Aorta (tissue), 1 donor: Measurements from ENCODE around the genes SYN3 and LARGE1.

DNA sequence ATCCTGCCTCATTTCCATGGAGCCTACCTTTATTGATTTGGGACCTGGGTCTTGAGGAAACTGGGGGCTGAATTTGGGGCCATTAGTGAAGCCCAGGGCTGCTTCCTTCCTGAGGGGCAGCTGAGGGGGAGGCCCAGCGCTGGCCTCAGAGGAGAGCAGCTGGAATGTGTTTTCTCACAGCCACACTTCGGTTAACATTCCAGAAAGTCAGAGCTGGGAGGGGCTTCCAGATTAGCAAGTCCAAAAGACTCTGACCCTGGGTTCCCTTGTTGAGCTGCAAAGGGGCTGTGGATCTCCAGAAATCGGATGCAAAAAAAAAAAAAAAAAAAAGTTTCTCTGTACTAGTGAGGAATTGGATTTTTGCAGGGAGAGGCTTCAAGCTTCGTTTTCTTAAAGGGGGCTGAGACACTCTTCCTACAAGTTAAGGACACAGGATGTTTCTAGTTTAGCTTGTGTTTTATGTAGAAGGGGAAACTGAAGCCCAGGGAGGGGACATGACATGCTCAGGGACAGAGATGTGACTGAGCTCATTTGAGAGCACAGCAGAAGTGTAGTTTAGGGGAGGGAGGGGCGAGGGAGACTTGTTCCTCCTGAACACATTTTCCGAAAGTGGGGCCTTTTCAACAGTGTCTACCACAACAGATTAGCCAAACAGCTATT, 147.9 kb downstream of the FBXO7 start:
- PRO-cap: no peak

- PRO-cap: no peak
These were observed 149.3 kb downstream of the FBXO7 start for GRCh38 chr22:32623889-32624304.

- PRO-cap: no peak
These were observed 101.0 kb upstream of the TIMP3 start for GRCh38 chr22:32700486-32700900.

- PRO-cap: no peak
These were observed 6.1 kb downstream of the SYN3 start for GRCh38 chr22:33051817-33052766.

GRCh38 chr22:33057447-33058816, at the start of gene SYN3:
Gene SYN3 (minus strand): TSS chr22:33058381.
- PRO-cap: no peak

DNA sequence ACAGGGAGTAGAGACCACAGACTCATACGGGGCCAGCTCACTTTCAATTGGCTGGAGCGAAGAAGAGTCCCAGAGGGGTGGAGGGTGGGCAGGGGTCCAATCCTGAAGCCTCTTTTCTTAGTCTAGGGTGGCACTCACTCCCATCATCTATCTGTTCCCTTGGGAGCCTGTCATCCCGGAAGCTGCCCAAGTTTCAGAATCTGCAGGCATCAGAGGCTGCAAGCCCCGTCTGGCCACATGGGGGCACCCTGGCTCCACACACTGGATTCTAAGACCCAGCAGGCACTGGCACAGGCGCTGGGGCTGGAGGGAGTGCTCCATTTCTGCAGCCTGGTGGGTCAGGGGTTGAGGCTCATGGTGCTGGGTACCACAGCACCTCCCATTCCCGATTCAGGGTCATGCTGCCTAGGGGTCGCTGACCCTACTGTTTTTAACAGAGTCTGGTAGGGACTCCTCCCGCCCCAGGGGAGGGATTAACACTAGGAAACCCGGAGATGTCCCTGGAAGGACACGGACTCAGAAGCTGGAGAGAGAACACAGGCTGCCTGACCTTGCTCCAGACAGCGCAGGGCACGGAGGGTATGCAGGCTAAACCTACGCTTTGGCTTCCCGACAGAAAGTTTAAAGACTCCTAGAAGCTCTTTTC, 243.9 kb upstream of the SYN3 start:
- PRO-cap: no peak

DNA sequence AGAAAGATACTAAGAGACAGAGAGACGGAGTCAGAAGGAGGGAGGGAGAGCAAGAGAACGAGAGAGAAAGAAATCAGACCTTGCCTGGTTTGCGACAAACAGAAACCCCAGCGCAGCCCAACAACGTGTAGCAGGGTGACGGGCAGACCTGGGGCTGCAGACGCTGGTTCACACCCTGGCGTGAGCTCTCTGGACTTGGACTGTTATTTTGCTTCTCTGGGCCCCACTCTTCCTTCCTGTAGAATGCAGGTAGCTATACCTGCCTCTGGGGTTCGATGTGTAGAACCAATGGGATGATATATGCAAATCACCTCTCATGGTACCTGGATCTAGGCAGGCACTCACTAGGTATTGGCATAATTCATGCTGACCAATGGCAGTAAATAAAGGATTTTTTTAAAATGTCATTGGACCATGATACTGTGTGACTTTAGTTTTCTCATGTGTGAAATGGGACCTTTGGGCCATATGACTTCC, 244.5 kb upstream of the SYN3 start:
- PRO-cap: no peak

DNA sequence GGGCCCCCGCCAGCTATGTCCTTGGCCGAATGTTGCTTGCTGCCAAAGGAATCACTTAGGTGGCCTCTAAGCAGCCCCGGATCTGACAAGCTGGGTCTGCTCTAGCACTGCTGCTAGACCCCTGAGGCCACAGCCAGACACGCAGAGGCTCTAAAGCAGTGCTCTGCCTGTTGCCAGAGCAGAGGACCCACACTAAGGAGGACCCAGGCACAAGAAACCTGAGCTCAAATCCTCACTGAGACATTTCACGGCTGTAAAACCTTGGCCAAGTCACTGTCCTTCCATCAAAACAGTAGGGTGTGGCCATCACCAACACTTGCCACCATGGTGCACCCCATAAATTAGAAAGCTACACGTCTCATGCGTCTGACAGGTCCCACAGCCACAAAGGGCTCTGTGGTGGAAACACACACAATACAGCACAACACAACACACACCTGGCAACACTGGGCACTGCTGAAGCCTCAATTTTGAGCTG, 215.5 kb downstream of the LARGE1 start:
- PRO-cap: no peak

DNA sequence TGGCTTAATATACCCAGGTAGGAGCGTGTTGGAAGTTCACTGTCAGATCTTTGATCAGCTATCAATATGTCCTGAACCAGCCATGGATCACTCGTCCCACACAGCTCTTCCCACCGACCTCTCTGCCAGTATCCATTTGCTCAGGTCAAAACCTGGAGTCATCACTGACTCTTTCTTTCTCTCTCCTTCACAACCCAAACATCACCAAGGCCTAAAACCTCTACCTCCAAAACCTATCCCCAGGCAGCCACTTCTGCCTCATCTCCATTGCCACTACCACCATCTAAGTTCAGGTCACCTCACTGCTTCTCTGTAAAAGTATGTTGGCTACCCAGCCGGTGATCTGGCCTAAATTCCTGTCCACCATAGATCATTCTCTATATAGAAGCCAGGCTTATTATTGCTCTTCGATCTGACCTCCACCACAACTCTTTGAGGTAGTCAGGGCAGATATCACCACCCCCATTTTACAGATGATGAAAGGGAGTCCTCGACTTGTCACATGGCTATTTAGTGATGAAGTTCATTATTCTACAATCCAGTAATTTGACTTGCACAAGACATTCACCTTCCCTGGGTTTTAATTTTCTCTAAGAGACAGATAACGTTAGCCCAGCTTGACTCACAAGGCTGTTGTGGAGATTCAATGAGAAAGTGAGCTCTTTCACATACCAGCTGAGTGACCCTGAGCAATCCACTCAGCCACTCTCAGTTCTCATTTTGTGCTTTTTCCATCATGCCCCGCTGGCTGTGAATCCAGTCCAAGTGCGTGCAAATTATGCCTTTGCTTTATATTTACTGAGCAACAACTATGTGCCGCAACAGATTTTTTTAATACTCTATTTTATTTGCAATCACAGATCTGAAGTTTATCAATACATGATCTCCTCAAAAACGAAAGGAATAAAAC, 176.8 kb downstream of the LARGE1 start:
- PRO-cap: no peak

- PRO-cap: no peak
These were observed 1.0 kb downstream of the LARGE1 start for GRCh38 chr22:33919046-33919901.

DNA sequence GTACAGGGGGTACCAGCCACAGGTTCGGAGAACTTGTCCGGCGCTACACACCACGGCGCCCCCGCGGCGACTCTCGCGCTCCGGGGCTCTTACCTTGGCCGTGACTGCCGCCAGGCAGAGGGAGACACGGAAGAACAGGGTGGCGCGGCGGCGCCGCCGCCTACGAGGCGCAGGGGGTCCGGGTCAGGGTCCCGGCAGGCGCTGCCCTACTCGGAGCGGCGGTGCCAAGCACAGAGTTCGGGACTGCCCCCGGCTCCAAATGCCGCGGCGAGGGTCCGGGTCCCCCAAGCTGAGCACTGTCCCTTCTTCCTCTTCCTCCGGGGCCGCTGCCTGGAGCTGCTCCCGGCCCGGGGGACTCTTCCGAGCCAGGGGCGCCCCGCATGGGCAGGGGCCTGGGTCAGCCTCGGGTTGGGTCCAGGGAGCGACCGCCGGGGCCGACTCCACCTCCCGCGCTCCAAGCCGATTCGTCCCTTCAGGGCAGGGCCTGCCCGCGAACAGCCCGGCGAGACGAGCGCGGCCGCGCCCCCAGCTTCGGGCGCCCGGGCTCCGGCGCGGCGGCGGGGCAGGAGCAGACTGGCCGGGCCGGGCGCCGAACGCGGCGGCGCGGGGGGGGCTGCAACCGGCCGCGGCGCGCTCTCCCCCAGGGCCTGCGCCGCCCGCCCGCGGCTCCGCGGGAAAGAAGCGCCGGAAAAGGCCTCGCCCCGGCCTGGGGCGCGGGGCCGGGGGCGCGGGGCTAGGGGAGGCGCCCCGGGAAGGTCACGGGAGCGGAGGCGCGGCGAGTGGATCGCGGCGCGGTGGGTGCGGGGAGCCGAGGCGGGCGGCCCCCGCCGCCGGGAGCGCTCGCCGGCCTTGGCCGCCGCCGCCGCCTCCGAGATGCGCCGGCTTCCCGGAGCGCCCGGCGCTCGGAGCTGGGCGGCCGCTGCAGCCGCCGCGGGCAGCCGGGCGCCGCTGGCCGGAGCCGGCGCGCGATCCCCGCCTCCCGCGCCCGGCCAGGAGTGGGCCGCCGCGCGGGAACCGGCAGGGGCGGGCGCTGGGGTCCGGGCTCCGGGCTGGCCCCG, at the start of gene LARGE1:
LARGE1 (minus strand) TSS at position 575 of the 1,058 bp plus-strand sequence.
- PRO-cap: bidirectional peak, plus-strand start at position 571 of the sequence, minus-strand start at position 466 of the sequence; unidirectional peak, minus-strand start at position 987 of the sequence

DNA sequence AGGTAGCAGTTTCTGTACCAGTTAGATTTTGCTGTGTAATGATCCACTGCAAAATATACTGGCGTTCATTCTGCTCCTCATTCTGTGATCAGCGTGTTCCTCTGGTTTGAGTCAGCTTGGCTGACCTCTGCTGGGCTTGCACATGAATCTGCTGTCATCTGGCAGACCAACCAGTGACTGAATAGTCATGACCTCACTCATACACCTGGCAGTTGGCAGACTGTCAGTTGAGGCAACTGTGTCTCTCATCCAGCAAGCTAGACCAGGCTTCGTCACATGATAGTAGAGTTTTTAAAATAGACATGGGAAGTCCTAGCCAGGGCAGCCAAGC, 316.2 kb upstream of the LARGE1 start:
- PRO-cap: no peak

DNA sequence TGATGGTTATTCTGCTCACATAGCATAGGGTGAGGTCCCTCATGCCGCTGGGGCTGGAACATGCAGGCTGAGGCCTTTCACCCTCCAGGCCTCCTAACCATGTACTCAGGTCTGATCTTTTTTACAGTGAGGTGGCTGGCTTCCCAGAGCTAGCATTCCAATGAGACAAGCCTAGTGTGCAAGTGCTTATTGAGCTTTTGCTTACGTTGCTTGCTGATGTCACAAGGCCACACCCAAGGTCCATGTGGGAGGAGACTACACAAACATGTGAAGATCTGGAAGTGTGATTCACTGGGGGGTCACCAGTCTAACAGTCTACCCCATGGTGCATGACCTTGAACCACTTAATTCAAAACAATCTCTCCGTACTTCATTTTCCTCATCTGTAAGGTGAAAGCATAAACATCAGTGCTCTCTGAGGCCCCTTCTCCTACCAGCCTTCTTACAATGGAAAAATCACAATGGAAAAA, 34.0 kb downstream of the ISX start:
- PRO-cap: no peak

GRCh38 chr22:35399101-35399758, 710 bp upstream of the MCM5 start:
- PRO-cap: no peak

DNA sequence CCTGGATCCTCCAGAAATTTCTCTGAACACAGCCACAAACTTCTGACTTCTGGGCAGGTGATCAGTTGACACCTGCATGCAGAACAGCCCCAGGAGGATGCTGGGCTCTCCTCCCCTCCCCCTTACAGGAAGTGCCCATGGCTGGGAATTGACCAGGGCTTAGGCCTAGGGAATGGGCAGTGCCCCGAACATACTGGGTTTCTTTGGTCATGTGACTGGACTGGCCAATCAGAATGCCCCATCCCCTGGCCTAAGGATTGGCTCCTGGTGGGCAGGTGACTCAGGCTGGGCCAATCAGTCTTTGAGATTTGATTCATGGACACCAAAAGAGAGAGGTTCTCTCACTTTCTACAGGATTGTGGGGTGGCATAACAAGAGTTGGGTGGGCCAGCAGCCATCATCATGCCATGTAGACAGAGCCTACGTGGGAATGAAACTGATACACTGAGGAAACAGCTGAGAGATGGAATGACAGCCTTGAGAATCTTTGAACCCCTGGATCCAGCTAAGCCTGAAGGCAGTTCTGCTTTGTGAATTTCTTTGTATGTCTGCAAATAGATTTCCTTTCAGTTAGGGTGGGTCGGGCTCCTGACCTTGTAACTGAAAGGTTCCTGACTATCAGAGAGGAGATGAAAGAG, 37.2 kb downstream of the MCM5 start:
- PRO-cap: no peak

DNA sequence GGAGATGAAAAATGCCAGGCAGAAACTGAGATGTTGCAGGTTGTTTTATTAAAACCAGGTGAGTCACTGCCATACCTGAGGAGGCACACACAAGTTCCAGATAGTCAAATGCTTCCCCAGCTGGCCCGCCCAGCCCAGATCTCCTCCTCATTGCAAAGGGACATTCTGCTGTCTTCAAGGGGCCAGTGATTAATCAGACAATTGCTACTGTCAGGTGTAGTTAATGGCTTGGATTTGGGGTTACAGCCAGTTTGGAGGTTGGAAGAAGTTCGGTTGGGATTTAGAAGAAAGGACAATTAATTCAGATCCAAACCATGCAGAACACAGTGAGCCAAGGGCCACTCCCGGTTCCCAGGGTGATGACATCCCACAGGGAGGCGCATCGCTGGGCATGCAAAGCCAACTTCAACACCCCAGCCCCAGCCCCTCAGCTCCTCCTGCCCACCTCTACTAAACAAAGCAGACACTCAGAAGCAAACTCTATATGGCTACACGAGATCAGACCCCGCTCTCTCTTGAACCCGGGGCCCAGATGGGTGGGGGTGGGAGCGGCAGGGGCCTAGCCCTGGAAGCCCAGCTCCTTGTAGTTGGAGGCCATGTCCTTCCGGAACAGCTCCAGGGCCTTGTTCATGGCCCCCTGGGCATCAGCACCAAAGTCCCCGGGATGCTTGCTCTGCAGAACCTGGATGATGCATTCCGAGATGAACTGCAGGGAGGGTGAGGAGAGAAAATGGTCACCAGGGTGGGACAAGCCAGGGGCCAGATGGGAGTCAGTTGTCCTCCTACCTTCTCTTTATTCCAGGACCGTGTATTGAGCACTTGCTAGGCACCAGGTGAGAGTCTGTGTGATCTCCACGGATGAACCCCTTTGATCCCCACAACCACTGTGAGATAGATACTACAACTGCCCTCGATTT, 10.1 kb downstream of the MB start:
- PRO-cap: no peak

DNA sequence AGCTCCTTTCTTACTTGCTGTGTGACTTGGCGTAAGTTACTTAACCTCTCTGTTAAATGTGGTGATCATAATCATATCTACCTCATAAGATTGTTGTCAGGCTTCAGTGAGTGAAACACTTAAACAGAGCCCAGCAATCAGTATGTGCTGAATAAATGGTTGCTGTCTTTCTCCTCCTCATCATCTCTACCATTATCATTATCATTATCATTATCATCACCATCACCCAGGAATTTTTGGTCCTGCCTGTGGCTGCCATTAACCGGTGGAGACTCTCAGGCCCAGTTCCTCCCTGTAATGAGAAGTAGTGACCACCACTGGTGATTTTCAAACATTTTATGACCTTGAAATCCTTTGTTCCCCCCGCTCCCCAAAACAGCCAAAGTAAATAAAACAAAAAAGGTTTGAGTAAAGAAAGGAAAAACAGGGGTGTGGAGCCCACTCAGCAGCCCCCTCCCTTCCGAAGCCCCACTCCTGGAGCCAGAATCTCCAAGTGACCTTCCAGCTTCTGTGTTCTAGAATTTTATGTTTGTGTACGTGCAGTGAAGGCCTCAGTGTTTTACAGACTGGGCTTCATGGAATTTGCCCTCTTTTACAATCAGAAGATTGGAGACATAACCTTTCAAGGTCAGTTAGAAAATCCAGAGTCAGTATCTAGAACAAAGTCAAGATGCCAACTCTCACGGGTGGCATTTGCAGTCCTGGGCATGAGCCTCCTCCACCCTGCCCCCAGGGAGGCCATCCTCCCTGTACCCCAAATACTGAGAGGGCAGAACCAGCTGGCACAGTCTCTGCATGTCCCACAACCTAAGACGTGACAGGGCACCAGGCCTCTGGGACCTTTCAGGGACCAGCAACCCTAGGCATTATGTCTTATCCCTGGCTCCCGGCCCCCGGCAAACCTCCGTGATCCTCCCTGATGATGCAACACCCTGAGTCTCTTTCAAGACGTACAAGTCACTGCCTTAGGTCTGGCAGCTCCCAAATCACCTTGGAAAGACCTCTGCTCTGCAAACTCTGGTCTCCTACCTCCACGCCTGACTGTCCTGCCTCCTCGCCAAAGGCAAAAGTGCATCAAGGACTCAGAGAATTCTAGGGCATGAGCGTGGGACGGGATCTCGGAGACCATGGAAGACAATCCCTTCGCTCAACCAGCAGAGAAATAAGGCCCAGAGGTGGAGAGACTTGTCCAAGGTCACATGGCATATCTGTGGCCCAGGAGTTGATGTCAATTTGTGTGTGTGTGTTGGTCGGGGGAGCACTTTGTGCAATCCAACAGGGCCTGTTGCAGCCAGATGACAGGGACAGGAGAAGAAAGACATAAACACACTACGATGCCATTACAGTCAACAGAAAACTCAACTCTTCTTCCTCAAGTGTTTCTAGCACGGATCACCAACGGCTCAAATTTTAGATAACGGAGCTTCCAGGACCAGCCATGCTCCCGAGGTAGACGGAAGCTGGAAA, 2.1 kb downstream of the MB start:
- PRO-cap: no peak

DNA sequence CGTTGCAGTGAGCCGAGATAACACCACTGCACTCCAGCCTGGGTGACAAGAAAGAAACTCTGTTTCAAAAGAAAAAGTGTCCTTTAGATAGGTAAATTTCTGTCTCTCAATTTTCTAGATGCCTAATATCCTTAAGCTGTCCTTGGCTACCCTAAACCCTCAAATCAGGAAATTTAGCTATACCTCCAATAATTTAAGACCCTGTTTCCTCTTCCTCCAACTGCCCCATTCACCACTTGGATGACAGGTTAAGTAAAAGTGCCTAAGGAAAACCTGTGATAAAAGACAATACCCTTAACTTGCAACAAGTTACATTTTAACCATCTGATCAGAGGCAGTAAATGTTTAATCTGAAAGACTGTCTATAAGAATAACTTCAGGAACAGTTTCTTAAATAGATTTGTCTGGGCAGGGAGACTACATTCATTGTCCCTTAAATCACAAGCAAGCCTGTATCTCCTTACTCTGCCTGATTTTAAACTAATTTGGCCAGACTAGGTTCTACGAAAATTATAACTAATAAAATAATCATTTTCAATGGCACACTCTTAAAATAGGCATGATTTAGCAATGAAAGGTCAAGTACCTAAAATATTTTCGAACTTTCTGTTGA, 129.1 kb downstream of the APOL5 start:
- PRO-cap: no peak

DNA sequence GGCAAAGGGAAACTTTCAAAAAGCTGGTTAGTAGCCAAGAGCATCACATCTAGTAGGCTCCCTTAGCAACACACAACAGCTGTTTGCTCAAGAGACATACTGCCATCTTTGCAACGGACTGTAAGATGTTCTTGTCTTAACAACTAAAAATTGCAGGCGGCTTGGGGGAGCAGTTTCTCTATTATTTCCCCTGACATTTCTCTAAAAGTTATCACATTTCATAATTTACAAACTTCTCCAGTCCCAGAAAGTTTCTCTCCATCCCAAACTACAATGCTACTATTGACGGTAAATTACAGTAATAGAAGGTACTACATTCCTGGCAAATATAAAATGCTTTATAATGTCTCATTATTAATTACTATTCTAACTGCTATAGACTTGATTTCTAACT, 134.8 kb downstream of the RBFOX2 start:
- PRO-cap: no peak

DNA sequence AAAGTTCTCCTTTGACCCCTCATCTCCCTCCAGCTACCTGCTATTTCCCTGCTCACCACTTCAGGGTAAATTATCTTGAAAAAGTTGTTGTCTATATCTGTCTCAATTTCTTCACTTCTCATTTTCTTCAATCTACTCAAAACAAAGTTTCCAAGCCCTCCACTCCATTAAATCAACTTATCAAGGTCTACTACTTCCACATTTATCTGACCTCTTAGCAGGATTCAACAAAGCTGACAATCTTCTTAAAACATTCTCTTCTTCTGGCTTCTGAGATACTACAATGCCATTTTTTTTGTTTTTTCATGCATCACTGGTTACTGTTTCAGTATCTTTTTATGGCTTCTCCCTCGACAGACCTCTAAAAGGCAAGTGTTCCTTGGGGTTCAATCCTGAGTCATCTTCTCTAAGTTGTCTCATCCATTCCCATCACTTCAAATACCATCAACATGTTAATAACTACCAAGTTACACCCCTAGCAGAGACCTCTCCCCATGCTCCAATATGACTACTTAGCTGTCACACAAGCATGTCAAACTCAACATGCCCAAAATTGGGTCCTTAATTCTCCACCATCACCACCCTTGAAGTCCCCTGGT, 125.5 kb downstream of the RBFOX2 start:
- PRO-cap: no peak